GM06990 (cell line): ENCODE measurements around a stretch of chr10.

- RRBS = no CpG with 5 or more reads among the region's 11 CpGs
Measured at GRCh38 chr10:102674970-102675880, 30.9 kb downstream of the TRIM8 start.

GRCh38 chr10:102714707-102714966, 201 bp downstream of the SFXN2 start:
- RRBS = 6% methylated on average over 3 of the region's 17 CpGs

DNA sequence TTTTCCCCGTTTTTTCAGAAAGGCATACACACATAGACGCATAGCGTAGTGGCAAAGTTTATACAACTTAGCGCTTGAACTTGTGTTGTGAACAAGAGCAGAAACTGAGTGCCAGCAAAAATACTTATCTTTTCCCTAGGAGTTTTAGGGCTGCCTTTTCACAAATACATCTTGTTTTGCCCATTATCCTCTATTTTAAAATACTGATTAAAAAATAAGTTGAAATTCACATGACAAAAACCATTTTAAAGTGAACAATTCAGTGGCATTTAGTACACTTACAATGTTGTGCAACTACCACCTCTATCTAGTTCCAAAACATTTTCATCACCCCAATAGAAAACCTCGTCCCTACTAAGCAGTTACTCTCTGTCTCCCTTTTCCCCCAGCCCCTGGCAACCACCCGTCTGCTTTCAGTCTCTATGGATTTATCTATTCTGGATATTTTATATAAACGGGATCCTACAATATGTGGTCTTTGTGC, 1.4 kb downstream of the WBP1L start:
- RRBS = no CpG with 5 or more reads among the region's 7 CpGs

DNA sequence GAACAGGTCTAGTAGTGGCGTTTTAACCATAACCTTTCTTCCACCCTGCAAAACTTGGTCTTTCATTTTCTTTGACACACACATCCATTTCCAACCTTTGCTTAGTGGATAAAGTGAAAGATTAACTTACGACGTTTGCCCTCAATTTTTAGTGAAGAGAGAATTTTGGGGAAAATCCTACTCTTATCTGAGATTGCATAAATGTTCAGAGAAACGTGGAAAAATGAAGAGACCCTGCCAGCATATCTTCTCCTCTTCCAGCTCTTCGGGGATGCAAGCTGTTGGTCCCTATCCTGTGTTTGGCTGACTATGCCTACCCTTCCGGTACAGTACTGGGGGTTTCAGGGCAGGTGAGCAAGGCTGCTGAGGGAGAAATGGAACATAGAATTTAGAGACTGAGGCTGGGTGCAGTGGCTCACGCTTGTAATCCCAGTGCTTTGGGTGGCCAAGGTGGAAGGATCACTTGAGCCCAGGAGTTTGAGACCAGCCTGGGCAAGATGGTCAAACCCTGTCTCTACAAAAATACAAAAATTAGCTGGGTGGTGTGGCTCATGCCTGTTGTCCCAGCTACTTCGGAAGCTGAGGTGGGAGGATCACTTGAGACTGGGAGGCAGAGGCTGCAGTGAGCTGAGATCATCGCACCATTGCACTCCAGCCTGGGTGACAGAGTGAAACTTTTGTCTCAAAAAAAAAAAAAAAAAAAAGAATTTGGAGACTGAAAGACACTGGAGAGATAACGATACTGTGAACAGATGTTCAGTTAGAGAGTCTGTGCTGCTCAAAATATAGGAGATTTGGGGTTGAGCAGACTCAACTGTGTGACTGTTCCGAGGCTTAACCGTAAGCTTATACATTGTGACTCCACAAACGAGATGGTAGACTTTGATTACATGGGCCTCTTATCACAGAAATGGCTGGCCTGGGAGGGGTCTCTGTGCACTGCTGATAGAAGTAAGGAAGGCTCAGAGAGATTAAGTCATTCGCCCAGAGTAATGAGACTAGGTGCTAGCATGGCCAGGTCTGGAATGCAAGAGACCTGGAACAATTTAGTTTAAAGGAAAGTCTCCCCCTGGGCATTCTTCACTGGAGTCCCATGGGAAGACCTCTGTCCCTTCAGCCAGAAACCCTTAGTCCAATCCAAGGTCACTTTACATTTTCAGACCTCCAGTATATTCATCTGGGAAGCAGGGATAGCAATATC, 19.2 kb downstream of the WBP1L start:
- RRBS = no CpG with 5 or more reads among the region's 14 CpGs

- RRBS = no CpG with 5 or more reads among the region's 8 CpGs
Measured at GRCh38 chr10:102773898-102774875, 30.4 kb downstream of the WBP1L start.

GRCh38 chr10:103078125-103078508, 115.0 kb downstream of the NT5C2 start:
- RRBS = no CpG with 5 or more reads among the region's 7 CpGs

- RRBS = 81% methylated on average over 3 of the region's 17 CpGs
Measured at GRCh38 chr10:103397388-103397743, 940 bp downstream of the PDCD11 start.

DNA sequence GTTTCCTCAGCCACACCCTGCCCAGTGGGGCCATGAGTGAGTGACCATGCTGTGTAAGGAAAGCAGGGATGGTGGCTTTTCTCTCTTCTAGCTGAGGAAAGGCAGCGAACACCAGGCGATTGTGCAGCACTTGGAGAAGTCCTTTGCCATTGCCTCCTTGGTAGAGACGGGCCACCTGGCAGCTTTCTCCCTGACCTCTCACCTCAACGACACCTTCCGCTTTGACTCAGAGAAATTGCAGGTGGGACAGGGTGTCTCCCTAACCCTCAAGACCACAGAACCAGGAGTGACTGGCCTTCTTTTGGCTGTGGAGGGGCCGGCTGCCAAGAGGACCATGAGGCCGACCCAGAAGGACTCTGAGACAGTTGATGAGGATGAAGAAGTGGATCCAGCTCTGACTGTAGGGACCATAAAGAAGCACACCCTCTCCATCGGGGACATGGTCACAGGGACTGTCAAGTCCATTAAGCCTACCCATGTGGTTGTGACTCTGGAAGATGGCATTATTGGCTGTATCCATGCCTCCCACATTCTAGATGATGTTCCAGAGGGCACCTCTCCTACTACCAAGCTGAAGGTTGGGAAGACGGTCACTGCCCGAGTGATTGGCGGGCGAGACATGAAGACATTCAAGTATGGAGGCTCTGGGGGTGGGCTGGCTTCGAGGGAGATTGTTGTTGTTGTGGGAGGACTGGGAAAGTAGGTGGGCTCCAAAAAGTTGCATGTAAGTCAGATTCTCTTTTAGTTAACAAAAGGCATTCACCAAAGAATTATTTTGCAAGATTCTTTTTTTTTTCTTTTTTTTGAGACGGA, 27.1 kb downstream of the CALHM2 start:
- RRBS = no CpG with 5 or more reads among the region's 14 CpGs

GRCh38 chr10:103578606-103579262, 85.2 kb downstream of the NEURL1 start:
- RRBS = 43% methylated on average over 7 of the region's 15 CpGs

GRCh38 chr10:103616687-103617645, 123.5 kb downstream of the NEURL1 start:
- RRBS = 80% methylated on average over 7 of the region's 23 CpGs

GRCh38 chr10:103659736-103660094, 166.2 kb downstream of the NEURL1 start:
- RRBS = no CpG with 5 or more reads among the region's 6 CpGs

GRCh38 chr10:103691977-103692352, 163.4 kb downstream of the SH3PXD2A start:
- RRBS = no CpG with 5 or more reads among the region's 9 CpGs

DNA sequence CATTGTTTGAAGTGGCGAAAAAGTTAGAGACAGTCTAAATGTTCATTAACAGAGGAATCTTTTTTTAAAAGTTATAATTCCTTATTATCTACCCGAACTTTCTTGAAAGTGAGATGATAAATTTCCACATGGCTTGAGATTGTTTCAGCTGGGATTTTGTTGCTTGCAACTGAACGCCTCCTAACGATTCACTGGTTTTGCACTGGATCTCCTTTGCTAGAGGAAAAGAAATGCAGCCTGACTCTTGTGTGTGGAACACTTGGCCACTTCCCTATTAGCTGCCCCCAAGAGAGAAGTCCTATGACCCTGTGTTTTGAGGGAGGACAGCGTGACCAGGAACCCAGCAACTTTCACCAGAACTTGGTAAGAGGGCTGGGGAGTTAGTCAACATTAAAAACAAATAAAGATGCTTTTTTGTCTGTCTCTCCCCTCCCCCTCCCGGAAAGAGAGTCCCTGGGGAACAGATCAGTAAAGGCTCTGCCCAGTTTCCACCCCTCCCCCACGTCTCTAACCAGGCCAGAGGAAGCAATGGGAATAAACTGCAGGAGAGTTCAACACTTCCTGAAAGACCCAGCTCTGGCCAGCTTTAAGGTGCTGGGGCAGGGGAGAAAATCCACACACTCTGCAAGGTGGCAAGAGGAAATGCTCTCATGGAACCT, 21.7 kb downstream of the SH3PXD2A start:
- RRBS = no CpG with 5 or more reads among the region's 7 CpGs

GRCh38 chr10:103872186-103872712, 16.9 kb upstream of the SH3PXD2A start:
- RRBS = no CpG with 5 or more reads among the region's 7 CpGs

- RRBS = no CpG with 5 or more reads among the region's 9 CpGs
Measured at GRCh38 chr10:103881567-103882113, 26.3 kb upstream of the SH3PXD2A start.

DNA sequence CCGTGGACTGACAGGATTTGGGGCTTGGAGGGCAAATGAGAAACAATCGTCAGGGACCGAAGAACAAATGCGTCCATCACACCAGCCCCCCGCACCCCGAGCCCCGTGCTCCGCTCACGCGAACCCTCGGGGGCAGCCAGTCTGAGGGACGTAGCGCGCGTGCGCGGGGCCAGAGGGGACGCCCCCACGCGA, 161 bp upstream of the SLK start:
- RRBS = 0% methylated on average over 2 of the region's 20 CpGs

DNA sequence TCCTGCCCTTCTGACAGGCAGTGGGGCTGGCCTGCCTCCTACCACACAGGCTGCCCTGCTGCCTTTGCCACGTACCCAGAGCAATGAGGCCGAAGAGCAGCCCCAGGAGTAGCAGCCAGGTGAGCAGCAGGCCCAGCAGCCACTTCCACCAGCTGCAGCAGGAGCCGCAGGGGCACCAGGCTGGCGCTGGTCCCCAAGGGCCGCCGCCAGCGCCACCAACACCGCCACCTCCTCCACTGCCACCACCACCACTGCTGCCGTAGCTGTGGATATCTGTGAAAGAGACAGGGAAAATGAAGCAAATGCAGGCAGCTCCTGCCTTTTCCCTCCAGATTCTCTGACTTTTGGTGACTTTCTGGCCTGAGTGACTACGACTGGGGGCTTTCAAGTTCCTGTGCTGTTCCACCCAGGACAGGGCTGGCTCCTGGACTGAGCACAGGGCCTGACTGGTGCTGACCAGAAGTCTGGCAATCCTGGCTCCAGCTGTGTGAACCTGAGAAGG, 28.7 kb downstream of the COL17A1 start:
- RRBS = no CpG with 5 or more reads among the region's 10 CpGs

- RRBS = no CpG with 5 or more reads among the region's 7 CpGs
Measured at GRCh38 chr10:104328052-104328329, 10.3 kb downstream of the ITPRIP start.

GRCh38 chr10:104350221-104350620, 3.4 kb upstream of the CFAP58 start:
- RRBS = no CpG with 5 or more reads among the region's 5 CpGs

GRCh38 chr10:104779626-104779926, 138.5 kb downstream of the SORCS3 start:
- RRBS = no CpG with 5 or more reads among the region's 9 CpGs